AG04449 (cell line): ENCODE results near the genes ENSG00000284691, GIMAP7 and GIMAP5.

DNA sequence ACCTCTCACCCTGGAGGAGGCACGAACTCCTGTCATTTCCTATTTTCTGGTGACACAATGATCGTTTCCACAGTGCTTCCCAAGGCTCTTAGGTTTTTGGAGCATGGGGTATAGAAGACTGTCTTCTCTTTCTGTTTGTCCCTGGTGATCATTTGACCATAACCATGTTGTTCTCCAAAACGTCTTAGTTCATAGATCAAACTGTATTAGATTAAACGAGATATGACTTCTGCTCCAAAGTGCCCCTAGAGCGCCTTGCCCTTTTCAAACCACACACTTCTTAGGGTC is 179.2 kb downstream of the ATP6V0E2 start:
- RRBS = no CpG with 5 or more reads among the region's 5 CpGs

DNA sequence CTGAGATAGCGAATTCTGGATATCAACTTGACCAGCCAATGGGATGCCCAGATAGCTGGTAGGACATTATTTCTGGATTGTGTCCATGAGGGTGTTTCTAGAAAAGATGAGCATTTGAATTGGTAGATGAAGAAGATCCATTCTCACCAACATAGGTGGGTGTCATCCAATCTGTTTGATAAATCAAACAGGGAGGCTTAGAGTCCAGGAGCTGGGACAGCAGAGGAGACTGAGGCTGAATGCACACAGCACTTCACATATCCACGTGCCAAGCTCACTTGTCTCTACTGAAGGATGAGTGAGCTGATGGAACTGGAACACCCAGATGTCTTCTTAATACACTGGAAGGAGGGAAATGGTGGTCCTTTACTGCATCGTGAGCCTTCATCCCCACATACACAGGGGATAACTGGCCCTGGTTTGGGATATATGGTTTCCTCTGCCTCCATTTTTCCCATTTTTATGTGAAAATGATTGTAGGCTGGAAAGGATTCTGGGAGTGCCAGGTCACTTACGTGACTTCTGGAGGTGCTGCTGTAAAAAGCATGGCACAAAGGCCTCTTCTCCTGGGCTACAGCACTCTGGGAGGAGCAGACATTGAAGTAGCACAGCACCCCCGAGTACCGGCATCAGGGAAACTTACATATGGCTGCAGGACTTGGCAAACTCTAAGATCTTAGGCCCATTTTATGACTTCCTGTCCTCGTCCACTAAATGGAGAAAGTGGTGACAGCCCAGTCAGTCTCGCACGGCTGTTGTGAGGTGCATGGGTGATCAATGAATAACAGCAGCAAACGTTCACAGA is 205.1 kb downstream of the ATP6V0E2 start:
- RRBS = no CpG with 5 or more reads among the region's 10 CpGs

- RRBS = no CpG with 5 or more reads among the region's 9 CpGs
Measured at GRCh38 chr7:150102501-150103297, 220.5 kb upstream of the LRRC61 start.

DNA sequence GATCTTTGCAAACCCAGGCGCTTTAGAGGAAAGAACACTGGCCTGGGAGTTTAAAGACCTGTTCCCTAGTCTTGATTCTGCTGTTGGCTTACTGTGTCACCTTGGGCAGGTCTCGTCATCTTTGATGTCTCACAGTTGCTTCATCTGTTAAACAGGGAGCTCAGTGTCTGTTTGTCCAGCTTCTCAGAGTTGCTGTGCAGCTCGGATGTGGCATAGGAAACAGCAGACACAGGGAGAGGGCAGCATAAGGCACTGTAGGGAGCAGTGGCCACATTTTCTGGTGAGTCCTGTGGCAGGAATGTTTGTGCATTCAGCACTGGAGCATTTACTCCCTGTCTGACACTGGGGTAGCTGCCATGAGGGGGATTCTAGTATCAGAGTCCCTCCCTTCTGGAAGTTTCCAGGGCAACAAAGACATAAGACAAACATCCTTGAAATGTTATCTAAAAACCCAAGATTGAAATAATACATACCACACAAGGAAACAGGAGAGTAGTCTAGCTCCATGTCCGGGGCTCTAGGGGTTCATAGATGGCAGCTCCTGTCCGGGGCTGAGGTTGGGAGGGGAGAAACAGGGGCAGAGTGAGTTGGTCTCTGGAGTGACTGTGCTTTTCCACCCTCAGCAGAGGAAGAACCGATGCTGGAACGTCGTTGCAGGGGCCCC is 2.1 kb downstream of the REPIN1 start:
- RRBS = no CpG with 5 or more reads among the region's 8 CpGs

GRCh38 chr7:150400897-150401171 is 4.6 kb upstream of the ENSG00000284691 start:
- RRBS = no CpG with 5 or more reads among the region's 5 CpGs

DNA sequence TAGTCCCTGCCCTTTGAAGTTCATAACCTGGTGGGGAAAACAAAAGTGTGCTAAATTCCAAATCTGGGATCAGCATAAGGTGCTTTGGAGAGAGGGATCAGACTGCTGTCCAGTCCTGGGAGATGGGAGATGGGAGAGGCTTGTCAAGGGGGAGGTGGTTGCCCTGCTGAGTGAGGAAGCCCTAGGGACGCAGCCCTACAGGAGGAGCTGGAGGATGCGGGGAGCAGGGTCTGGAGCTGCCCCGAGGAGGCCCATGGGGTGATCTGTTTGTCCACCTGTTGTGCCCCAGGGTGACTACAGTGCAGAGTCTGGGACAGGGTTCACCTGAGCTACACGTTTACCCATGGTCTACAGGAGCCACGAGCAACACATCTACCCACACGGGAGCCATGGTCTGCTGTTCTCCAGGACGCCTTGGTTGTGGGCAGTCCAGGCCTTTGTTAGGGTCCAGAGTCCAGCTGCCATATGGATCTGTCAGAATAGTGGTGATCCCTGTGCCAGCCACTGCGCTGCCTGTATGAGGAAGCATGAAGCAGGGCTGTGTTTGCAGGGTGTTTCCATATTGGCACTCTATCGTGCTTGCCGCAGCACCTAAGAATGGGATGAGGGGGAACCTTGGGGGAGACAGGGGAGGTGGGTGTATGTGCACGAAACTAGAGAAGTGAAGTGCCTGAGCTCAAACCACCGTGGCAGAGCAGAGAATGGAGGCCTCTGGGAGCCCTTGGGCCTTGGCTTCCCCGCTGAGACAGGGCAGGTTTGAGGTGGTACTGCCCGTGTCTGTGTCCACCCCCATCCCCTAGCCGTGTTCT is 2.7 kb upstream of the ENSG00000284691 start:
- RRBS = no CpG with 5 or more reads among the region's 15 CpGs

DNA sequence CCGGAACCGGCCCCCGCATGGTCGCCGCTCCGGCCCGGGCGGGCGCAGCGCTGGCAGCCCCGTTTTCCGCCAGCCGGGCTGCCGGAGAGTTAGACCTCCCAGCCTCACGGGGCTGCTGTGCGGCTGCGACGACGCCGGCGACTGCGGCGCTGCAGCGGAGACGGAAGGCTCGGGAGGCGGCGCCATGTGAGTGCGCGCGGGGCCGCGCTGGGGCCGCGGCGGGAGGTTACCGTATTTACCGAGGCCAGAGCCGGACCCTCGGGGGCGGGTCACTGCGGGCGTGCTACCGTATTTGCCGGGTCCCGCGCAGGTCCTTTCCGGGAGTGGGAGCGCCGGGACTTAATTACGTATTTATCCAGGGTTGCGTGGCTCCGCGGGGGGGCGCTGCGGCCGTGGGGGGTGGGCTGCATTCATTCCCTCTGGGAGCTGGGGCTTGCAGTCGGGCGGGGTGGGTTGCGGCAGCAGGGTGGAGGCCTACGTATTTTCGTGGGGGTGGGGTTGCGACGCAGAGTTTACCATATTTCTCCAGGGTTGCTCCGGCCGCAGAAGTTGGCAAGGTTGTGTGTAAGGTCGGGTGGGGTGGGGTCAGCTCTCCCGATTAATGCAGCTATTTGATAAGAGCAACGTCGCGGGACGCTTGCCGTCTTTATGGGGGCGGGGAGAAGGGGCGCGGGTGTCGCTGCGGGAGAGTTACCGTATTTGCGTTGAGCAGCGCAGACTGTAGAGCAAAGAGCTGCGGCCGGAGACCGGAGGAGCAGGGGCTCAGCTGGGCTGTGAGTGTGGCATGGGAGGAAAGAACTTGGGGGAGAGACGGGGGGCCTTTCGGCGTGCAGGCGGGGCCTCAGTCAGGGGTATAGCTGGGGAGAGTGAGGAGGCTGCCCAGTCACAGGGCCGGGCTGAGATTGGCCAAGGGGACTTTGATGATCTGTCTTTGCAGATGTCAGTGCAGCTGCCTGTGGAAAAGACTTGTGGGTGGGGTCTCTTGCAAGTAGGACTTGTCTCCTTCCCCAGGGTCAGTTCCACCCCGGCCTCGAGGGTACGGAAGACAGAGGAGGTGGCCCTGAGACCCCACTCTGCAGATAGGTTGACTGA is at the start of gene ENSG00000284691:
TSS of gene ENSG00000284691 (plus strand) at position 545 of the 1,092 bp plus-strand sequence.
- RRBS = 3% methylated on average over 21 of the region's 92 CpGs

DNA sequence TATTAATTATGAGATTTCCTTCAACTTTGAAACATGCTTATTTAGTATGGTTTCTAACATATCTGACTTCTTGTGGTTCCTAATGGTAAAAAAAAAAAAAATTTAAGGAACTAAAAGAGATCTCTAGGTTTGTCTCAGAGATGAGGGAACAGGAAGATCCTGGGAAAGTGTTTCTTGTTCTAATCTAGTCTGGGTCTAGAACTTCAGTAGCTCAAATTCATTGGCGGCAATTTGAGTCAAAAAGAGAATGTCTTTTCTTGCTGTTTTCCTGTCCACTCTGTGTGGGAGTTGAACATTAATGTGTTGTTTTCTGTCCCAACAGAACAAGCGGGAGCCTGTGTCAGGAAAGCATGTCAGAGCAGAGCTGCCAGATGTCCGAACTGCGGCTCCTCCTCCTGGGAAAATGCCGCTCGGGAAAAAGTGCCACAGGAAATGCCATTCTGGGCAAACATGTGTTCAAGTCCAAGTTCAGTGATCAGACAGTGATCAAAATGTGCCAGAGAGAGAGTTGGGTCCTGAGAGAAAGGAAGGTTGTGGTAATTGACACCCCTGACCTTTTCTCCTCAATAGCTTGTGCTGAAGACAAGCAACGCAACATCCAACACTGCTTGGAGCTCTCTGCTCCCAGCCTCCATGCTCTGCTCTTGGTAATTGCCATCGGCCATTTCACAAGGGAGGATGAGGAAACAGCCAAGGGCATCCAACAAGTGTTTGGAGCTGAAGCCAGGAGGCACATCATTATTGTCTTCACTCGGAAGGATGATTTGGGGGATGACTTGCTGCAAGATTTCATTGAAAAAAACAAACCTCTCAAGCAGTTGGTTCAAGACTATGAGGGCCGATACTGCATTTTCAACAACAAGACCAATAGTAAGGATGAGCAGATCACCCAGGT is 16.2 kb downstream of the GIMAP8 start:
- RRBS = no CpG with 5 or more reads among the region's 10 CpGs

- RRBS = no CpG with 5 or more reads among the region's 3 CpGs
Measured at GRCh38 chr7:150480830-150481532, 30.6 kb downstream of the GIMAP8 start.

- RRBS = no CpG with 5 or more reads among the region's 2 CpGs
Measured at GRCh38 chr7:150507496-150507816, 7.2 kb upstream of the GIMAP7 start.

GRCh38 chr7:150514716-150515561 is at the start of gene GIMAP7:
Gene GIMAP7 (plus strand): TSS chr7:150514872.
- RRBS = no CpG with 5 or more reads among the region's 7 CpGs

DNA sequence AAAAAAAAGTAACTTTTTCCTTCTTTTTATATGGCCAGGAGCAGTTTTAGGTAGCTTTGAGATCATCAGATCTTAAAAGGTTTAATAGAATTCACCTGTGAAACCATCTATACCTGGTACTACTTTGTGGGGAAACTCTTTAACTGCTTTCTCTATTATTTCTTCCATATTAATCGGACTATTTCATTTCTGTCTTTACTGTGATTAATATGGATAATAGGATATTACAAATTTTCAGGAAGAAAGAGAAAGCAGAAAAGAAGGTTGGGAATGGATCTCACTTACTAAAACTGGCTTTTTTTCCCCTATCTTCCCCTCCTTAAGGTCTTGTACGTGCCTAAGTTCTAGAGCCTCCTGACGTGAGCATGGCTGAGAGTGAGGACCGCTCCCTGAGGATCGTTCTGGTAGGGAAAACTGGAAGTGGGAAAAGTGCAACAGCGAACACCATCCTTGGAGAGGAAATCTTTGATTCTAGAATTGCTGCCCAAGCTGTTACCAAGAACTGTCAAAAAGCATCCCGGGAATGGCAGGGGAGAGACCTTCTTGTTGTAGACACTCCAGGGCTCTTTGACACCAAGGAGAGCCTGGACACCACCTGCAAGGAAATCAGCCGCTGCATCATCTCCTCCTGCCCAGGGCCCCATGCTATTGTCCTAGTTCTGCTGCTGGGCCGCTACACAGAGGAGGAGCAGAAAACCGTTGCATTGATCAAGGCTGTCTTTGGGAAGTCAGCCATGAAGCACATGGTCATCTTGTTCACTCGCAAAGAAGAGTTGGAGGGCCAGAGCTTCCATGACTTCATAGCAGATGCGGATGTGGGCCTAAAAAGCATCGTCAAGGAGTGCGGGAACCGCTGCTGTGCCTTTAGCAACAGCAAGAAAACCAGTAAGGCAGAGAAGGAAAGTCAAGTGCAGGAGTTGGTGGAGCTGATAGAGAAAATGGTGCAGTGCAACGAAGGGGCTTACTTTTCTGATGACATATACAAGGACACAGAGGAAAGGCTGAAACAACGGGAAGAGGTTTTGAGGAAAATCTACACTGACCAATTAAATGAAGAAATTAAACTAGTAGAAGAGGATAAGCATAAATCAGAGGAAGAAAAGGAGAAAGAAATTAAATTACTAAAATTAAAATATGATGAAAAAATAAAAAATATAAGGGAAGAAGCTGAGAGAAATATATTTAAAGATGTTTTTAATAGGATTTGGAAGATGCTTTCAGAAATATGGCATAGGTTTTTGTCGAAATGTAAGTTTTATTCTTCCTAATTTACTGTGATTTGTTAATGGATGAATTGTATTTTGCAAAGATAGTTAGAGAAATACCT is 5.4 kb downstream of the GIMAP7 start:
- RRBS = no CpG with 5 or more reads among the region's 18 CpGs

GRCh38 chr7:150631299-150631879 is 796 bp downstream of the GIMAP6 start:
- RRBS = 40% methylated on average over 1 of the region's 8 CpGs

DNA sequence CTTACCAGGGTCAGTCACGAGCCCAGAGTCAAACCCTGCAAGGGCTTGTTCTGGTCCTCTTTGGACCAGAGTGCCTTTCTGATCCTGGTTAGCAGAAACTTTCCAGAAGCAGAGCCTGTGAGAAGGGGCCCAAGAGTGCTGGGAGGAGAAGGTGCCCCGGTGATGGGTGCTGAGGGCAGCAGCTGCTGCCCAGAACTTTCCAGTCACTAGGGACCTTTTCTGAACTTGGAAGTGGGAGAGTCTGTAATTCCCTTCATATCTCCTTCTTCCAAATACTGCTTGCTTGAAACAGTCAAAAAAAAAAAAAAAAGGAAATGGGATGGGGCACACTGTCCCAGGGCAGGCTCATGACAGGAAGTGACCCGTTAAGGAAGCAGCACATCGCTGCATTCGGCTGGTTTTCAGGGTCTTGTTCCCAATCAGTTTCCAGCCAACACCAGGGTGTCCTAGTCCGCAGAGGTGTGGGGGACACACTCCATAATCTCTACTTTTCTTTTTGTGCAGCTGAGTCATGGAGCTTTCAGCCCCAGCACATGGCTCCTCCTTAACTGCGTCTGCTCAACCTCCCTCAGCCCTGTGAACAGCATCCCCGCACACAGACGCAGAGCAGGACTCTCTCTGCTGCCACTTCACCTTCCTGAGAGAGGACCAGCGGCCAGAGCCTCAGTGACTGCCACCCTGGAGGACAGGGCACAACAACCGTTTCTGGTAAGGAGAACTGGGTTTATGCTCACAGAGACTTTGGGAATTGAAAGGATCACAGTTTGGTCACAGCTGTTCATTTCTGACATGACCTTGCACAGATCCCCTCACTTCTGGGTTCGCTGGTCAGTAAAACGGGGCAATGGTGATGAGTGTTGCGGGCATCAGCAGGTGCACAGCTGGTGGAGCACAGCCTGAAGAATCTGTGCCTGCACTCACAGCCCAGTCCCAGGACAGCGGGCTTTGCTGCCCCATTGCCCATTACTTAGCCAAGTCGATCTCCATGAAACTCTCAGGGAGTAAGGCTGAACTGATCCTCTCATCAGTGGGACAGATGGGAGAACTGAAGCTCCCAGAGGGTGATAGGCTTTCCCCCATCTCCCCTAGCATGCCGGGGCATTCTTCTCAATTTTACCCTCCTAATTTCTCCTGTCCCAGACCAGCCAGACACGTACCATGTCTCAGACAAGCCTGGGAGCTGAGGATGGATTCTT is at the start of gene GIMAP5:
TSS of gene GIMAP5 (plus strand) at position 418 of the 1,196 bp plus-strand sequence.
- RRBS = no CpG with 5 or more reads among the region's 18 CpGs

DNA sequence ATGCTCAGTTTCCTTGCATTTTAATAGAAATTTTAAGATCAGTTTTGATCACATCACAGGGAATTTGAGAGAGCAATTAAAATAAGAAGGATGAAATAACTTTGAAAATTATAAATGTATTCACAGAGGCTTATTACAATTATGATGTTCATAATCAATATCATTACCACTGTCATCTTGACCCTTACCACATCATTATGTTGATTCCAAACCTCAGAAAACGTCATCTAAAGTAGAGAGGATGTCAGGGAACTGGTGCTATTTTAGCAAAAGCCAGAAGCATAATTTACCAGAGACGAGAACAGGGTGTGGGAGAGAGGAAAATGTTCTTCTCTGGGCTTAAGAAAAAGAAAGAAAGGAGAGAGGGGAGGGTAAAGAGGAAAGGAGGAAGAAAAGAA is 2.1 kb downstream of the GIMAP5 start:
- RRBS = no CpG with 5 or more reads among the region's 2 CpGs

DNA sequence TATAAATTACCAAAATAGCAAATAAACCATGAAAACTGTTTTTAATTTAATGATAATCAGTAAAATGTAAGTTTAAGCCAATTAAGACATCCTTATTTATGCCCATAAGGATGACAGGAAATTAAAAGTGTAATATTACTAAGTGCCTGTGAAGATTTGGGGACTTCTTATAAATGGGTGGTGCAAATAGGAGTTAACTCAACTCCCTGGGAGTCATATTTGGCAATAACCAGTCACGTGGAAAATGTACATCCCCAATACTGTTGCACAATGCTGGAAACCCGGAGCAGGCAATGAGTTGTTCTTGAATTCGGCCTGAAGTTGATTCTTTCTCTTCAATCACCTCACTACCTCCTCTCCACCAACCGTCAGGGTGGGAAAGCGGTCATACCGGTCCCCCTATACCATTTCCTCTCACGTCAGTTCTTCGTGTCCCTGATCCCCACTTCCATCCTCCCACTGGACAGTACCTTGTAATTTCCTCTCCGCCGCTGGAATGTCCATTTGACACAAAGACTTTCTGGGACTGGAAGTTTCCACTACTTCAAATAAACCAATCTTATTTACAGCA is 2.8 kb downstream of the GIMAP5 start:
- RRBS = 61% methylated on average over 5 of the region's 10 CpGs

DNA sequence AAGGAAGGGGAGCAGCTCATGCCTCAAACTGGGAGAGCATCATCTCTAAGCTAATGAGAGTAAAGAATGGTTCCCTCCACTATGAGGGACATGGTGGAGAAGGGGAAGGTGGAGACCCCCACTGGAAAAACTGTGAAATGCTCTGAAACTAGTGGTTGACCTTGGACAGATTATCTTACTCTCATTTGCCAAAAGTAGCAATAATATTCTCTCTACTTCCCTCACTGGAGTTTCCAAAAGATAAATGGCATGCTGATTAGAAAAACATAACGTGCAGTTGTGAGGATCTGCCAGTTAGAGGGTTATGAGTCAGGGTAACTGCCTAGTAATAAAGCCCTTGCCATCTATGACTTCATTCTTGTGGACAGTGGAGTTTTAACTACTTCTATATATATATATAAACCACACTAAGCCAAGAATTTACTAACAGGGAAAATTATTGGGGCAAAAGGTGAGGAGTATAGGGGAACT is 17.0 kb downstream of the GIMAP5 start:
- RRBS = no CpG with 5 or more reads among the region's 1 CpG

- RRBS = no CpG with 5 or more reads among the region's 6 CpGs
Measured at GRCh38 chr7:150777975-150778387, 22.2 kb downstream of the TMEM176B start.

DNA sequence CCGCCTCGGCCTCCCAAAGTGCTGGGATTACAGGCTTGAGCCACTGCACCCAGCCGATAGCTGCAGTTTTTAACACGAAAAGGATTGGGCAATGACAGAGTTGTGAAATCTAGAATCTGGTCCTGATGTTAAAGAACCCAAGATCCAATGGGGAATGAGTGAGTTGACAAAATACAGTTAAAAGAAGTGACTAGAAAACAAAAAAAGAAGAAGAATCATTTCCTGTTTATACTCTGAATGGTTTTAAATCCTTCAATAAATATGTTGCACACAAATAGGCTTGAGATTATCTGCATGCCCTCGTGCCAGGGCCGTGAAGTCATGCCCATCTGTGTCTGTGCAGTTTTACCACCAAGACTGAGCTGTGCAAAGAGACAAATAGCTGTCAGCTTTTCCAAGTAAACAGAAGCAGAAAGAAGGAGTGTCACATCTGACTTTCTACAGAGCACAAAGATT is 14.5 kb downstream of the TMEM176B start:
- RRBS = no CpG with 5 or more reads among the region's 6 CpGs